Subcutaneous adipose tissue (tissue), 3 donors: Measurements from ENCODE around the gene TAS2R1.

- PRO-cap, result no peak
- RAMPAGE, long total RNA, 3 experiments, result no peak in any of the 3 experiments
Measured at GRCh38 chr5:7851401-7852066, 601 bp upstream of the CFAP90 start.

DNA sequence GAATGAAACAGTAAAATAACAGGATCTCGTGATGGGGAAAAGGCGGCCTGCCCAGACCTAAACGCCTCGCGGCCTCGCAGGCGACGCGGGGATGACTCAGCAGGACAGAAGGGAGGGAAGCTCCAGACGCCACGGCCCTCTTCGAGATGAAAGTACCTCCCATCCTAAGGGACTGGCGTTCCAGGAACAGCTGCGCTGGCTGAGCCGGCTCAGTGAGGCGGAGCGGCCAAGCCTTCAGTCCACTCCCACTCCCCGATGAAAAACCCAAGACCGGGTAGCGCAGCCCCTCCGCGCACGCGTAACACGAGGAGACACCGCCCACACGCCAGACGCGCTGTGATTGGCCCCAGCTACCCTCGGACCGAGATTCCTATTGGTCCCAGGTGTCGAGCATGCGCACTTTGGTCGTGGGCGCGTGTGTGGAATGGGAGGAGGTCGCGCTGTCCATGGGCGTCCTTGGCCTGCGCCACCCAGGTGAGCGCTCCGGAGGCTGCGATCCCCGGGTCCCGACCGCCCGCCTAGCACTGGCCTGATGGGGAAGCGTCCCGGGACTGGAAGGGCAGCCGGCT is 588.4 kb downstream of the MTRR start:
- PRO-cap, result bidirectional peak, plus-strand start at position 399 of the sequence, minus-strand start at position 93 of the sequence
- RAMPAGE, long total RNA, 3 experiments, result start-site peak on the plus strand in 3 of 3 experiments, centred at positions 421 to 424 of the sequence, 158 to 329 reads per replicate

GRCh38 chr5:9409231-9410183 is 136.4 kb downstream of the SEMA5A start:
- PRO-cap, result no peak
- RAMPAGE, long total RNA, 3 experiments, result no peak in any of the 3 experiments

- PRO-cap, result no peak
- RAMPAGE, long total RNA, 3 experiments, result no peak in any of the 3 experiments
Measured at GRCh38 chr5:9553642-9554159, 7.8 kb upstream of the SEMA5A start.

GRCh38 chr5:9630258-9630773 is at the start of gene TAS2R1:
TSS of gene TAS2R1 (minus strand) at chr5:9630351.
- PRO-cap, result no peak
- RAMPAGE, long total RNA, 3 experiments, result no peak in any of the 3 experiments

- PRO-cap, result no peak
- RAMPAGE, long total RNA, 3 experiments, result no peak in any of the 3 experiments
Measured at GRCh38 chr5:10254586-10254997, 4.5 kb downstream of the CCT5 start.

DNA sequence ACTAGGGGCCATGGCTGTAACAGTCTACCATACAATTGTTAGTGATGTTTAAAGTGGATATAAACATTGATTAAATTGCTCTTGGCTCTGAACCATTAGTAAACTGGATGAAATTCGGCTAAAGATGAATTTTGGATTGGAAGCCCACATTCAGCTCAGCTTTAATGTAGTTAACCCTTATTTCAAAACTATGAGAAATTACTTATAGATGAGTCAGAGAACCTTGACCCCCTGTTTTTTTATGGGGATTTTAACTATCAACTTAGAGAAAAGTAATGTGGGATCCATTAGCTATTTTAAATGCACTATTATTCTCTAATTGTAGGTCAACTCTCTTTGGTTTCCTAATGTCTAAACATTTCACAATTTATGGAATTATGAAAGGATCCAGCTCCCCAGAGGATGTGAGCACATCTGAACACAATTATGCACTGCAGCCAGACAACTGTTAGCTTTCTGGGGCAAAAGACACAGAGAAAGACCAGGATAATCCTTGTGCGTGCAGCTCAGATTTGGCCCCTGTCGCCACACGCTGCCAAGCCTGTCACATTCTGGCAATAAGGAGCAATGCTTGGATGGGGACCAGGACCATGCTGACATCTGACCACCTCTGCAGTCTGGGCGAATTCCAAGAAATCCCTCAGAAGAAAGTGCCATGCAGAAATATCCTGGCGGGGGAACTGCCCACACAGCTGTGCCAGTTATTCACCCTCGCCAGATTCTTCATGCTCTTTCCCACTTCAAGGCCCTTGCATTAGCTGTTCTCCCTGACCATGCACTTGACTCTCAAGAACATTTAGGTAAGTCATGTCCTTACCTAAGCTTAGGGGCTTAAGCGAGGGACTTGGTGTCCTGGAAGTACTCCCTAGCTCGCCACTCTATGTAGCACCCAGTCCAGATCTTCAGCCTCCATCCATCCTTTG is 22.2 kb upstream of the CMBL start:
- PRO-cap, result unidirectional peak, plus-strand start at position 440 of the sequence
- RAMPAGE, long total RNA, 3 experiments, result no peak in any of the 3 experiments

- PRO-cap, result no peak
- RAMPAGE, long total RNA, 3 experiments, result start-site peak on the plus strand in 1 of 3 experiments, at chr5:10387056-10387064 at its widest, 17 reads per replicate
Measured at GRCh38 chr5:10386748-10387244, 33.3 kb downstream of the MARCHF6 start.

DNA sequence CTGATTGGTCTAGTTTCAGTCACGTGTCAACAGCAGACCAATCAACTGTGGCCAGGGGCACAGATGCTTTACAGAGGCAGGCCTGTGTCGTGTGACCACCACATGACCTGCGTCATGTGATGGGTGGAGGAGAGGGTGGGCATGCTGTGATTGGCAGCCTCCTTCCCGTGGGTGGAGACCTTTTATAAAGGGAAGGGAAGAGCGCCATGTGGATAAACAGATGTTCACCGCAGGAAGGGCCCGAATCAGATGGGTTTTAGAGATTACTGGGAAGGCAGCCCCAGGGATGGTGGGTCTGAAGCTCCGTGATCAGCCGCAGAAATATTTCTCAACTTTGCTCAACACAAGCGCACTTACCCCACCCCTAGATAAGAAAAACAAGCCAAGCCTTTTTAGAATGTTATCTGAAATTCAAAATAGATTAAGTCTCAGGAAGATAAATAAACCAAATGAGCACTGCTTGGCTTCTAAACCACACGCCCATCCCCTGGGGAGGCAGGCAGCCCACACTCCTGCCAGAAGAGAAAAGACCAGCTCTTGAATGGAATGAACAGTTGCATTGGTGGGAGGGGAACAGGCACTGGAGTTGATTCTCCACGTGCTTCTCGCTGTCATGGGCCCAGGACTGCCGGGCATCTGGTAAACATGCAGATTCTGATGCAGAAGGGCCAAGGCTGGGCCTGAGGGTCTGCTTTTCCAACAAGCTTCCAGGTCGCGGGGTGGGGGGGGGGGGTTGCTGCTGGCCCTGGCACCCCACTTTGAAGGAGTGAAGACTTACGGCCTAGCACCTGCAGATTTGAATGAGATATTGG is 43.7 kb downstream of the ROPN1L start:
- PRO-cap, result unidirectional peak, plus-strand start at position 248 of the sequence; unidirectional peak, plus-strand start at position 553 of the sequence
- RAMPAGE, long total RNA, 3 experiments, result no peak in any of the 3 experiments

- PRO-cap, result no peak
- RAMPAGE, long total RNA, 3 experiments, result no peak in any of the 3 experiments
Measured at GRCh38 chr5:10626622-10627146, 62.8 kb downstream of the ANKRD33B start.

- PRO-cap, result no peak
- RAMPAGE, long total RNA, 3 experiments, result no peak in any of the 3 experiments
Measured at GRCh38 chr5:10699117-10699836, 61.8 kb downstream of the DAP start.

DNA sequence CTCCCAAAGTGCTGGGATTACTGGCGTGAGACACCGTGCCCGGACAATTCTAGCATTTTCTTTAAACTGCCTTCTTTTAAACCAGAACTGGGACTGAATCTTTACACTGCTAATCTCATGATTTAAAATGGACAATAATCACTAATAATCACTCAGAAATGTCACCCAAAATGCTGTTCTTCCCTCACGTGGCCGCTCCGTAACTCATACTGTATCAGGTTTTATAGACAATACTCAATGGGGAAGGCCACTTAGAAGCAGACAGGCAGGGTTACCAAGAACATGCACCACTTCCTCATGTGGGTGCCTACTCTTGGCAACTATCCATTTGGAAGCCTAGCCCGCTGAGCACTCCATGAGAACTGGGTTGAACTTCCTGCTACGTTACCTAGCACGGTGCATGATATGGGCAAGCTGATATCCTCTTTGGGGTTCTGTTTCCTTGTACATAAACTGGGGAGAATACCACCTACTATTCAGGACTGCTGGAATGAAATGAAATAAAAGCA is 14.4 kb downstream of the DAP start:
- PRO-cap, result no peak
- RAMPAGE, long total RNA, 3 experiments, result start-site peak on the minus strand in 1 of 3 experiments, centred at position 349 of the sequence, 5 reads per replicate

DNA sequence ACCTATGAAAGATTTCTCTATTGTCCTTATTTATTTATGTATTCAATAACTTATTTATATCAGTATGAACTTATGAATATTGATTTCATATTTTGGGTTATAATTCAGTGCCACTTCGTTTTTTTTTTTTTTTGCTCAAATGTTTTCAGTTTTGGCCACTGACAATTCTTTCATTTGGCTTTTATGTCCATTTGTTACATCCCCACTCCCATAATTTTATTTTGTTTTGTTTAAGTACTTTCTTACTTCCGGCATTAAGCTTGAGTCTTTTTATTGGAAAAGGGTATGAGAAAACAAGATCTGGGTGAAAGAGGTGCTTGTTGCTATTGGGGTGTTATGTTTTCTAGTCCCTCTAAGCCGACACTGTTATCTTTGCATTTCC is 620.6 kb upstream of the CTNND2 start:
- PRO-cap, result no peak
- RAMPAGE, long total RNA, 3 experiments, result no peak in any of the 3 experiments

GRCh38 chr5:14010836-14012192 is 66.8 kb upstream of the DNAH5 start:
- PRO-cap, result unidirectional peak, plus-strand start at chr5:14011643
- RAMPAGE, long total RNA, 3 experiments, result no peak in any of the 3 experiments

DNA sequence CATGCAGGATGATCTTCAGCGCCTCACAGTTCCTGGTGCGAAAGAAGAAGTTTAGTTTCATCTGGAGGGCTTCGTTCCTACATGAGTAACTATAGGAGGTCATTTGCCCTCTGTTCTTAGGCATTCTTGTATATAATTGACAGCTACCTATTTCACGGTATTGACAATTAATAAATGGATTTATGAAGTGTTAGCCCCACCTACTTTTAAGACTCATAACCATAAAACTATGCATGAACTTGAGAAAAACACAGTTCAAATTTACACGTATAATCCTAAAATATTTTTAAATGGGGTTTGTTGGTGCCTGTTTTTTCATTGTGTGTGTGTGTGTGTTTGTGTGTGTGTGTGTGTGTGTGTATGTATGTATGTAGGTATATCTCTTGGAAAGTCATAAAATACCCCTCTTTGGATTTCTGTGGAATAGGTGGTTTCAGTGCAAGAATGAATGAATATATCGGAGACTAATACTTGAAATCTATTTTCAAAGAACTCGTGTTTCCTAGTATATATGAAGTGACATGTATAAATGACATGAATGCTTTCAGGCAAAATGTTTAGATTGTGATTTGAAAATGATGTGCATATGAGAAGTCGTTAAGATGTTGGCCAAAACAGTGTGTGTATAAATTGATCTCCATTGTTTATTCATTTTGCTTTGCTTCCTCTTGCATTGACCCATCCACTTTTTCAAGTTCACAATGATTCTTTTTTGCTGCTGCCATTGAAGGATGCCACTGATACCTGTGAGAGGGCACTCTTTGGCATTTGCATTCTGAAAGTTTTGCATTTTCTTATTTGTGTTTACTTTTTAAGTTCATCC is 8.1 kb downstream of the TRIO start:
- PRO-cap, result no peak
- RAMPAGE, long total RNA, 3 experiments, result no peak in any of the 3 experiments

- PRO-cap, result no peak
- RAMPAGE, long total RNA, 3 experiments, result no peak in any of the 3 experiments
Measured at GRCh38 chr5:14163854-14164577, 20.9 kb downstream of the TRIO start.

DNA sequence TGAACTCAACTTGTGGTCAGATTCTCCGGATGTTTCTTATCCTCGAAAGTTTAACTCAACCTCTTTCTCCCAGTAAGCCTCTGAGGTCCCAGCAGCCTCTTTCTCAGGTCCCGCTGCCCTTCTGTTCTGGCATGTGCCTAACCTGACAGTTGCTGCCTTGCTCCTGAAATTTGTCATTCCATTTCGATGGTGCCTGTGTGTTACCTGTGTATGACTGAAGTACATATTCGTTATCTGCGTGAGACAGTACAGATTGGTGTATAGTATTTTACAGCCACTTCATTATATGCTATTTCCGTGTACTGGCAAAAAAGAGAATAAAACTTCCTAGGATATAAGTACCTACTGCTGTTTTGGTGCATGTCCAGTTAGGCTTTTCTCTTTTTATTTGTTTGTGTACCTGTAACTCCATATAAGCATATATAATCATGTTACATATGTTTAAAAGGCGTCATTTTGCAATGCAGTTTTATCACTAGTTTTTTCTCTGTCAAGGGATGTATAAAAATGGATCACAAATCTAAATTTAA is 63.4 kb downstream of the TRIO start:
- PRO-cap, result no peak
- RAMPAGE, long total RNA, 3 experiments, result no peak in any of the 3 experiments

GRCh38 chr5:14221289-14221785 is 78.2 kb downstream of the TRIO start:
- PRO-cap, result no peak
- RAMPAGE, long total RNA, 3 experiments, result no peak in any of the 3 experiments

- PRO-cap, result bidirectional peak, plus-strand start at chr5:14264873, minus-strand start at chr5:14264762
- RAMPAGE, long total RNA, 3 experiments, result no peak in any of the 3 experiments
Measured at GRCh38 chr5:14264478-14265121, 121.5 kb downstream of the TRIO start.

- PRO-cap, result no peak
- RAMPAGE, long total RNA, 3 experiments, result no peak in any of the 3 experiments
Measured at GRCh38 chr5:14331447-14331834, 188.3 kb downstream of the TRIO start.